Metastatic Breast Carcinoma in the Brain (tissue), 10 donors: ENCODE results near the genes MMP3, DDI1, KBTBD3, CWF19L2 and ATM.

GRCh38 chr11:102832002-102832482, 11.4 kb downstream of the MMP3 start:
- PRO-cap, 10 experiments, result no peak in any of the 10 experiments

- PRO-cap, 10 experiments, result no peak in any of the 10 experiments
These were observed at the start of gene MMP3 for GRCh38 chr11:102843400-102843912. MMP3 (minus strand) TSS chr11:102843609.

- PRO-cap, 10 experiments, result no peak in any of the 10 experiments
These were observed 30.5 kb downstream of the MMP13 start for GRCh38 chr11:102924834-102925532.

DNA sequence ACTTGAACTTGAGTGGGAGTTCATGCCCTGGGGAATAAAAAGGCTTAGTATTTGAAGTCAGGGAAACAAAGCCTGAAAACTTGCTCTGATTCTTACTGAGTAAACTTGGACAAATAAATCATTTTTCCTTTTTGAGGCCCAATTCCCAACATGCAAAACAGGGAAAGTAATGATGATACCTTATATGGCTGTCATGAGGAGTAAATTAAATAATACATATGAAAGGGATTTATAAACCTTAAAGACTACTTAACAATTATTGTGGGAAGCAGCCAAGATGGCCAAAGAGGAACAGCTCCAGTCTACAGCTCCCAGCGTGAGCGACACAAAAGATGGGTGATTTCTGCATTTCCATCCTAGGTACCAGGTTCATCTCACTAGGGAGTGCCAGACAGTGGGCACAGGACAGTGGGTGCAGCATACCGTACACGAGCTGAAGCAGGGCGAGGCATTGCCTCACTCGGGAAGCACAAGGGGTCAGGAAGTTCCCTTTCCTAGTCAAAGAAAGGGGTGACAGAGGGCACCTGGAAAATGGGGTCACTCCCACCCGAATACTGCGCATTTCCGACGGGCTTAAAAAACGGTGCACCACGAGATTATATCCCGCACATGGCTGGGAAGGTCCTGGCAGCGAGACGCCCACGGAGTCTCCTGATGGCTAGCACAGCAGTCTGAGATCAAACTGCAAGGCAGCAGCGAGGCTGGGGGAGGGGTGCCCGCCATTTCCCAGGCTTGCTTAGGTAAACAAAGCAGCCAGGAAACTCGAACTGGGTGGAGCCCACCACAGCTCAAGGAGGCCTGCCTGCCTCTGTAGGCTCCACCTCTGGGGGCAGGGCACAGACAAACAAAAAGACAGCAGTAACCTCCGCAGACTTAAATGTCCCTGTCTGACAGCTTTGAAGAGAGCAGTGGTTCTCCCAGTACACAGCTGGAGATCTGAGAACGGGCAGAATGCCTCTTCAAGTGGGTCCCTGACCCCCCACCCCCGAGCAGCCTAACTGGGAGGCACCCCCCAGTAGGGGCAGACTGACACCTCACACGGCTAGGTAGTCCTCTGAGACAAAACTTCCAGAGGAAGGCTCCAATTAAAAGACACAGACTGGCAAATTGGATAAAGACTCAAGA, 297.4 kb upstream of the DDI1 start:
- PRO-cap, 10 experiments, result no peak in any of the 10 experiments

GRCh38 chr11:104036456-104036928, at the start of gene DDI1:
DDI1 (plus strand) TSS chr11:104036640.
- PRO-cap, 10 experiments, result no peak in any of the 10 experiments

GRCh38 chr11:105960953-105961336, 61.1 kb downstream of the MSANTD4 start:
- PRO-cap, 10 experiments, result peak in 1 of 10 experiments; most common minus-strand start chr11:105961079 (in 1)

DNA sequence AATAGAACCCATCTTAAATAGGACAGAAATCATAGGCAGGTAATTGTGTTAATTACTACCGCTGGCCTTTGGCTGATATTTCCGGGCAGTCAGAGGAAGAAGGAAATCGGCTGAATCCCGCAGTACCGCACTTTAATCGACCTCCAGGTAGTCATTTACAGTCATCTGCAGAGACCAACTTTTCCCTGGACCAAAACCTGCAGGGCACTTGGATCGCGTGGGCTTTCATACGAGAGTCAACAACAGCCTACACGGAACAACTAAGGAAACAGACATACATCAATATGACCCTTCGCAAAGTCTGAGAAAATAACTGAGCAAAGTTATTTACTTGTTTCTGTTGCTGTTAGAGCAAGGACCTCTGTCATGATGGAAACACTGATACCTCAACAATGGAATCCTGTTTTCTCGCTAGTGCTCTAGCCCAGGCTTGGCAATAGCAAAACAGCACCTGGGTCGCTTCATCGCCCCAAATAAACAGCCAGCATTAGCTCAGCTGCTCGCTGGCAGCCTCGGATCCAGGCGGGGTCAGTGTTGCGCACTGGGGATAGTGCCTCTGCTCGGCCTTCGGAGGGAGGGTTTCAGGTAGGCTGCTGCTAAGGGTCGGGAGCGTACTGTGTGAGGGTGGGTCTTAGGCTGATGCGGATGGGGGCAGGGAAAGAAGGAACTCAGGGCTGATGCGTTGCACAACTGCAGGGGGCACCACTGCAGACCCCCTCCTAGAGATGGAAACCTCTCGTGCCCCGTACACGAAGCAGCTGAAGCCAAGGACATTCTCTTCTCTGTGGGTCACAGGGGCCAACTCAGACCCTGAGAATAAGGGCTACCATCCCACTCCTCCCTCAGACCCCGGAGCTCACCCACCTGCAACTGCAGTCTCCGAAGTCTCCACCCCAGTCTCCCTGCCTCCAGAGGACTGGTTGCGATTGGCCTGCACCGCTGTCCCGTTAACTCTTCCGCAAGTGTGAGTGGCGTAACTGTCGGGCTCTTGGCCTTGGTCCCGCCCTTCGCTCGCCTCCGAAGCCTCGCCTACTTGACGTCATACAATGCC, at the start of gene KBTBD3:
Gene KBTBD3, minus strand, starts transcription at position 900 of the 1,051 bp plus-strand sequence.
- PRO-cap, 10 experiments, result peak in 10 of 10 experiments; most common plus-strand start position 566 of the sequence (in 1); most common minus-strand start position 901 of the sequence (in 9)

DNA sequence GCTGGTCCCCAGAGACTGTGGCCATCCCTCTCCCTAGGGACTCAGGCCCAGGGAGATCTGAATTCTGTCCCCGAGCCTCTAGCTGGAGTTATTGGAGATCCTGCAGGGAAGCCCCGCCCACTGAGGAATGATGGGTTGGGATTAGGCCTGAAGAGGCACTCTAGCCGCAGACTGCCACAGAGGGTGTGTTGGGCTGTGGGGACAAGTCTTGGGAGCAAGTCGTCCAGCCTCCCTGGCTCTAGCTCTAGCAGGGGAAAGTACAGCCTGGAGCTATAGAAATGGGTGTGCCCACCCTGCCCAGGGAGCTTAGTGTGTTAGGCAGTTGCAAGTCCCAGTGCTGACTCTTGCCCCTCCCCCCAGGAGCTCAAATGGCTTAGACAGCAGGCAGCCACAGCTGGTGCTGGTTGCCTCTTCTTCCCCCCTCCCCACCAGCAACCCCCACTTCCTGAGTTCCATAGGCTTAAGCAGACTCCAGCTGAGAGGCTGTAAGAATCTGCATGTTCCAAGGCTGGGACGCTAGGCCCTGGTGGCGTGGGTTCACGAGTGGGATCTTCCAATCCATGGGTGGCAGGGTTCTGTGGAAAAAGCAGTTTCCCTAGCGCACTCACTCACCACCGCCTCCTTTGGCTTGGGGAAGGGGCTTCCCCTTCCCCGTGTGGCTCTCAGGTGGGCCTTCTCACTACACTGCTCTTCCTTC, 61.2 kb downstream of the GUCY1A2 start:
- PRO-cap, 10 experiments, result no peak in any of the 10 experiments

DNA sequence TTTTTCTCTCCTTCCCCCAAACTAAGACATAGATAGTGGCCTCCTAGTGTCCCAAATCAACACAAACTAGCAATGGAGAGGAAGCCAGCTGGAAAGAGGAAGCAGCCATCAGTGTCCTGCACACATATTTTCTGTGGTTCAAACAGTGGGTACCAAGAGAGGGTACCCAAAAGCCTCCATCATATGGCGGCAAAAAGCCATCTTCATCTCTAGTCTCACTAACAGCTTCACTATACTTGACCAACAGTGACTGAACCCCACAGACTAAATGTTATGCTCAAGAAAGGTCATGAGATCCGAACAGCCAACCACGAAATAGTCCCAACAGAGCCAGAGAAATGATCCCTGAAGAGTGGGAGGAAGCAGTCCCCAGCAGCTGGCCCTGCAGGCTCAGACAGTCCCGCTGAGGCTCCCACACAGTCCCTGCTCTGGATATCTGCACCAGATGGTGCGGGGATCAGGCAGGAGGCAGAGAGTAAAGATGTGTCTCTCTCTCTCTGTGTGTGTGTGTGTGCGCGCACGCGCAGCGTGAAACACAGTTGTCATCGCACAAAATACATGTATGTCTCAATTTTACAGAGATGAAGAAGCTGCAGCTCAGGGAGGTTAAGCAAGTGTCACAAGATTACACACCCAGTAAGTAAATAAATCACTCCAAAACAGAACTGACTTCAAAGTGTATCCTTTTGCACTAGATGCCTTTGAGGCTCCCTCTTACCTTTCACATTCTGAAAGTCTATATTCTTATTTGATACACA, 28.0 kb downstream of the GUCY1A2 start:
- PRO-cap, 10 experiments, result peak in 1 of 10 experiments; most common plus-strand start position 444 of the sequence (in 1)

GRCh38 chr11:107457278-107458375, at the start of gene CWF19L2:
CWF19L2 (minus strand) TSS chr11:107457825.
- PRO-cap, 10 experiments, result peak in 10 of 10 experiments; most common plus-strand start chr11:107458006 (in 5); most common minus-strand start chr11:107457786 (in 5)

- PRO-cap, 10 experiments, result no peak in any of the 10 experiments
These were observed 46.9 kb upstream of the CWF19L2 start for GRCh38 chr11:107504345-107505120.

- PRO-cap, 10 experiments, result no peak in any of the 10 experiments
These were observed 1.3 kb upstream of the SLN start for GRCh38 chr11:107713222-107713494.

DNA sequence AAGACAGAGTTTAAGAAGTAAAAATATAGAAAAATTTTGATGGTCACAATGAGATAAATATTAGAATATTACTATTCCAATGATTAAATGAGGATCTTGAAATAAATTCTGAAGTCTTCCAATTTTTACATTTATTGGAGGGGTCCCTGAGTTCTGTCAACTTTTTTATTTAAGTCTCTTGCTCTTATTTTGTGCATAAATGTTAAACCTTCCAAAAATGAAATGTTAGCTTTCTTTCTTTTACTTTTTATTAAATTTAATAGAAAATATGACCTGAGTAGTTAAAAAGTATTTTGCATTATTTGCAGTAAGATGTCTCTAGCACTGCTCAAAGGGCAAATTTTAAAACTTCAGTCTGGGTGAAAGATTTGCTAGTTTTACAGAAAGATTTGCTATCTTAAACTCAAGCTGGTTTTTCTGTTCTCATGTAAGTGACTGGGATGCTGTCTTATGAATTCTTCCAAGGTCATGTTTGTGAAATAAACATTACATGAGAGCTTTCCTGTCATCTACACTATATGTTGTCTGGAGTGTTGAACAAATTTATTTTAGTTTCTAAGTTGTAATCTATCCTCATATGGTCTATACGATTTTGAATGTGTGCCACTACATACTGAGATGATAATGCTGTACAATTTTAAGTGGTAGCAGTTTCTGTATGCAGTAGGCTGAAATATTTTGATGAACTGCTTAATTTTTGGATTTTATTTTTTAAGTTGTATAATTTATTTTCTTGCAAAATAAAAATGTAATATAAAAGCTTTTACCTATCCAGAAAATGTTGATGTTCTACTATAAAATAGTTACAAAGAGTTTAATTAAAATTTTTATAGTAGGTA, 14.1 kb upstream of the ACAT1 start:
- PRO-cap, 10 experiments, result no peak in any of the 10 experiments

- PRO-cap, 10 experiments, result peak in 1 of 10 experiments; most common plus-strand start chr11:108116109 (in 1); most common minus-strand start chr11:108115937 (in 1)
These were observed 5.8 kb upstream of the ACAT1 start for GRCh38 chr11:108115302-108116186.

GRCh38 chr11:108222853-108223884, at the start of gene ATM:
ATM (plus strand) TSS chr11:108223067.
- PRO-cap, 10 experiments, result peak in 10 of 10 experiments; most common plus-strand start chr11:108223107 (in 5); most common minus-strand start chr11:108223023 (in 1)

DNA sequence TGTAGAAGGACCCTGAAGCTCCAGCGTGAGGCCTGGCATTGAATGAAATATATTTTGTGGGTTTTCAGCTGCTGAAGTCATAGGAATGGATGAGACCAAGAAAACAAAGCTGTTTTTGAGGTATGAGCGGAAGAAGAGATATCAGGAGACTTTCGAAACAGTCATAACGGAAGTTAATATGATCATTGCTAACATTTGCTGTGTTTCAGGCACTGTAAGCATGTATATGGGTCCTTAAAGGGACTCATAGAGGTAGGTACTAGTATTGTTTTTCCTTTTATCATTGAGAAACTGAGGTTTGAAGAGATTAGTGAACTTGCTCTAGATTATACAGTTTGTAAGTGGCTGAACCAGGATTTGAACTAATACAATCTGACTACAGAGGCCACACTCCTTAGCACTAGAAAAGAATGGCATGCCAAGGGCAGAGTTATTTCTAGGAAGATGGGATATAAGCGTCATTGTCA, 1.1 kb downstream of the ATM start:
- PRO-cap, 10 experiments, result no peak in any of the 10 experiments

DNA sequence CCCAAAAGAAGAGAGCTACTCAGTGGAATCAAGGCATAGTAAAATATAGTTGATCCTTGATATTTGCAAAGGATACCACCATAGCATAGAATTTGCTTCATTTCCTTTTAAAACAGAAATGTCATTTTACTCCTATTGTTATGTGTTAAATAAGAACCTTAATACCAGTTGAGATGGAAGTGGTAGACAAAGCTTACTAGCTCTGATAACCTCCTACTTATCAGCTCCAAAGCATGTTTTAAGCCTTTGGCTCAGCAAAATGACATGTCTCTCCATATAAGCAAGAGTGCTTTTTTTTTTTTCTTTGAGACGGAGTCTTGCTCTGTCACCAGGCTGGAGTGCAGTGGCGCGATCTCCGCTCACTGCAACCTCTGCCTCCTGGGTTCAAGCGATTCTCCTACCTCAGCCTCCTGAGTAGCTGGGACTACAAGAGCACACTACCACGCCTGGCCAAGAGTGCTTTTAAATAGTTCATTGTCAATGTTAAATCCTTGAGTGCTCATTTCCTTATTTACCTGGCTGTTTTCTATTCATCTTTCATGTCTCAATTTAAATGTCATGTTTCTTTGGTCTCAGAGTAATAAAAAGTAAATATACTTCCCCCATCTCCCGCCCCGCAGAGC, 3.7 kb downstream of the ATM start:
- PRO-cap, 10 experiments, result no peak in any of the 10 experiments

GRCh38 chr11:108537878-108538842, 40.0 kb upstream of the POGLUT3 start:
- PRO-cap, 10 experiments, result peak in 3 of 10 experiments; most common plus-strand start chr11:108538273 (in 1); most common minus-strand start chr11:108538177 (in 3)

DNA sequence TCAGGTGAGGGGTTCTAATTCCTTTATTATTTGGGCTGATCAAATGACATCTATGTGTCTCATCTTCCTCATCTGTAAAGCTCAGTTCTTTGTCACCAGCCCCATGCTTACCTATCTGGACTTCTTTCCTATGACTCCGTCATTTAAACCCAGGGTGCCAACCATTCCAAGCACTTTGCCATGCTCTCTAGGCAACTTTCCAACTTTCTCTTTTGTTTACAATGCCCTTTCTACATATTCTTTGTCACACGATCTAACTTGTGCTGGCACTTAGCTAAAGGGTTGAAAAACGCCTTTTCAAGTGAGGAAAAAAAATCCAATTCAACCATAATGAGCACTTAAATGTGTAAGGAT, 27.9 kb downstream of the EXPH5 start:
- PRO-cap, 10 experiments, result no peak in any of the 10 experiments

DNA sequence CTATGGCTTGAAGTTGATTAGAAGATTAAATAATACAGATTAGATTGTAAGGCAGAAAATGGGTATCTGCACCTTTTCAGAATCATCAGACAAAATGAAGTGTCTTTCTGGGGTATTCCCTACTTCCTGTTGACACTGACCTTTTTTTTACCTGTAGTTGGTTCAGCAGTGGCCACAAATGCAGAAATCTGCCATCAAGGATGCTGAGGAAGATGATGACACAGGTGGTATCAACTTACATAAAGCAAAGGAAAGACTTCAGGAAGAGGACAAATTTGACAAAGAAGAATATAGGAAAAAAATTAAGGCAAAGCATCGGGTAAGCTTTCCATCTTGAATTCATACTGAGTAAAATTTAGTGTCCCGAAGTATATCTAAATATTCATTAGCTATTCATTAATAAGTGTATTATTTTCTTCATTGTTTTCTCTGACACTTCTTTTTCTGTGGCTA, 176.3 kb downstream of the DDX10 start:
- PRO-cap, 10 experiments, result no peak in any of the 10 experiments